Retinal pigment epithelial cell (primary cell): ENCODE results near the gene ZNF469.

GRCh38 chr16:87704763-87705334, 60.9 kb downstream of the KLHDC4 start:
- RRBS = 97% methylated on average over 2 of the region's 34 CpGs

- RRBS = no CpG with 5 or more reads among the region's 10 CpGs
These were observed 40.8 kb downstream of the KLHDC4 start for GRCh38 chr16:87725011-87725279.

DNA sequence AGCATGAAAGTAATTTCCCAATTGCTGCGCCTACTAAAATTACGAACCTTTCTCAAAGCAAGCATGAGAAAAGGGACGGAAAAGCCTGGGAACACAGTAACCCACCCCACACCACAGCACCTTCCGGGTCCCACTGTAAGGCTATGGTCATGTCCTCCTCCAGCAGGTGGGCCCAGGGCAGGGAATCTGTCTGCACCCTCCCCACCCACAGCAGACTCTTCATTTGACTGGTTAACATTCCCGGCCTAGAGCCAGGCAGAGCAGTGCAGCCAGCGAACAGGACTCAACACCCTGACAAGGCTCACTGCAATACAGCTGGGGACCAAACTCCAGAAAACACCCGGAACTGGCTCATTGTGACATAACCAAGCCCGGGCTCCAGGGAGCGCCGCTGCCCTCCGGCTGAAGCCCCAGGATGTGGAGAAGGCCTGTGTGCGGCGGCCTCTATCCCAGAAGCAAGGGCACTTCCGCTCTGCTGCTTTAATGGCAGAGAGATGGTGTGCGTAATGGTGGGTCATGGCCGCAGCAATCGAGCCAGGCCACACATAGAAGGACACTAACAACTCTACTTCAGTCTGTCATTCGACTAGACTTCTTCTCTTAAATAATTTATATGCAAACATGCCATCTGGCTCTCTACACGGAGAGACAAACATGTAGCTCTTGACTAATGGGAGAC, 18.2 kb downstream of the KLHDC4 start:
- RRBS = 89% methylated on average over 3 of the region's 19 CpGs

GRCh38 chr16:87827146-87827550, 42.2 kb downstream of the SLC7A5 start:
- RRBS = no CpG with 5 or more reads among the region's 14 CpGs

- RRBS = 21% methylated on average over 14 of the region's 44 CpGs
These were observed 23.2 kb downstream of the SLC7A5 start for GRCh38 chr16:87845796-87846872.

GRCh38 chr16:87850512-87851242, 18.6 kb downstream of the SLC7A5 start:
- RRBS = no CpG with 5 or more reads among the region's 13 CpGs

- RRBS = no CpG with 5 or more reads among the region's 20 CpGs
These were observed 10.0 kb downstream of the CA5A start for GRCh38 chr16:87926282-87926786.

DNA sequence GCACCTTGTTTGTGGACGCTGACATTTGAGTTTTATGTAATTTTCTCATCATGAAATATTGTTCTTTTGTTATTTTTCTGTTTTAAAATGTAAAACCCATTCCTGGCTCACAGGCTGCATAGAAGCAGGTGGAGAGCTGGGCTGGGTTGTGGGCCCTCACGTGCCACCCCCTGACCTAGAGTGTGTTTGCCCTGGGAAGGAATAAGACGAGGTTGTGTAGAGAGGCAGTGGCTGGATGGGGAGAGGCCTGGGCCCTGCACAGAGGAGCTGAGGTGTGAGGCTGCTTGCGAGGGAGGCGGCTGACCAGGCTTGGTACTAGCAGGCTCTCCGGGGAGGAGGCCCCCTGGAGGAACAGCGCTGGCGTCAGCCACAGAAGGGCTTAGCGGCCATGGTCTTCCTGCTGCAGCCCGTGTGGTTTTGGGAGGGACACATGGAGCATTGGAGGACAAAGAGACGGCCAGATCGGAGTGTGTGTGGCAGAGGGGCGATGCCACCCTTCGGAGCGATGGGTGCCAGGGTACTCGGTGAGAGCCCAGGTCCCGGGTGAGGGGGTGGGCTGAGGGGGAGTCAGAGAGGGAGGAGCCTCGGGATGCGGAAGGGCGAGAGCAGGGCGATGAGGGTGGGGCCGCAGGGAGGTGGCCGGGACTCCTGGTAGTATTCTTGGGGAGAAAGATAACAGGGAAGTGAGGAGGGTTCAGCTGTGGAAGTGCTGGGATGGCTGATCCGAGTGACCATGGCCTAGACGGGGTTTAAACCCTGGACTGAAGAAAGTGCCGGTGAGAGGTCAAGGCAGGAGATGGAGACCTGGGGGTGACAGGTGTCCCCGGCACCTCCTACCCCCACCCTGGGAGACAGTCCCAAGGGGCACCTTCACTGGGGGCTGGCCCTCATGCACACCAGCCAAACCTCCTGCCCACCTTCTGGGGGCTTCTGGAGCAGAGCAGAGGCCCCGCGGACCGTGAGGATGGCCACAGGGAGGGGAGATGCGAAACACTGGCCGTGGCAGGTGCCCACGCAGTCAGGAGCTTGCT, 8.3 kb downstream of the BANP start:
- RRBS = 93% methylated on average over 3 of the region's 33 CpGs

- RRBS = no CpG with 5 or more reads among the region's 43 CpGs
These were observed 76.1 kb downstream of the BANP start for GRCh38 chr16:88027173-88027862.

- RRBS = no CpG with 5 or more reads among the region's 38 CpGs
These were observed 118.2 kb downstream of the BANP start for GRCh38 chr16:88068981-88070355.

GRCh38 chr16:88100615-88101517, 149.6 kb downstream of the BANP start:
- RRBS = 3% methylated on average over 8 of the region's 45 CpGs

- RRBS = no CpG with 5 or more reads among the region's 8 CpGs
These were observed 144.1 kb upstream of the ZNF469 start for GRCh38 chr16:88238514-88239225.

DNA sequence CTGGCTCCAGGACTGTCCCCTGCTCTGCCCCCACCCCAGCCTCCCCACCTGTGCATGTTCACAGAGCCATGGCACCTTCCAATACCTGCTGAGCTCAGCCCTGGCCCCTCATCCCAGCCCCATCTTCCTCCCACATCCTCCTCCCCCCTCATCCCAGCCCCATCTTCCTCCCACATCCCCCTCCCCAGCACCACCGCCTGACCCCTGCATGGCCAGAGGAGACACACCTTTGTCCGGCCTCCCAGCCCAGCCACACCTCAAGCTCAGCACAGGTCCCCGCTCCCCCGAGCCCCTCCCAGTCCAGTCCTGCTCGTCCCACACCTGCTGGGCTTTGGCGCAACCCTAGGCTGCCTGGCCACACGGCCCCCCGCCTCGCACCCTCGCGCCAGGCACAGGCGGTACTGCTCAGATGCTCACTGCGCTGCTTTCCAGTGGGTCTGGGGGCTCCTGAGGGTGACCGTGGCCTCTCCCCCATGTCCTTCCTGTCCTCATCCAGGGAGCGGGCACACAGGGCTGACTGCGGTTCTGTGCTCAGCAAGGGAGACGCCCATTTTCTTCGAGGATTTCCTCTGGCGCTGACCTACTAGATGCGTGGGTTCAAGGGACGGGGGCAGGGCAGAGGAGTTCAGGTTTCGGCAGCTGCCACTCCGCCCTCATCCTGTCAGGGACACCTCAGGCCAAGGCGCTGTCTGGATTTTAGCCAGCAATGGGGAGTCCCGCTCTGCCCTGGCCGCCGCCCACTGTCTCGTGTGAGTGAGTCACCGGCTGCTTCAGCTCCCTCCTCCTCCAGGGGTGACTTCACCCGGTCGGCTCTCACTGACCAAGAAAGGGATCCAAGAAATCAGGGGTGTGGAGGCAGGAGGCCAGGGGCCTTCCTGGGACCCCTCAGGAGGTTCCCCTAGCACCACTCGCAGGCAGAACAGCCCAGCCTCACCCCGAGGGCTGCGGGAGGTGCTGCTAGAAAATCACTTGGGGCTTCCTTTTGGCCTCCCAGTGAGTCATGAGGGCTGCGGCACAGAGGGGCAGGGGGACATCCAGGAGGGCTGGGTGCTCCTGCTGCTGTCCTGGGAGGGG, 118.0 kb upstream of the ZNF469 start:
- RRBS = no CpG with 5 or more reads among the region's 35 CpGs

GRCh38 chr16:88333345-88333882, 49.3 kb upstream of the ZNF469 start:
- RRBS = no CpG with 5 or more reads among the region's 22 CpGs

- RRBS = under 1% methylated on average over 25 of the region's 59 CpGs
These were observed at the start of gene ZNF469 for GRCh38 chr16:88382726-88383271. ZNF469 (plus strand) TSS chr16:88382959.

GRCh38 chr16:88451527-88452454, 1.3 kb upstream of the ZFPM1 start:
- RRBS = 57% methylated on average over 3 of the region's 26 CpGs

DNA sequence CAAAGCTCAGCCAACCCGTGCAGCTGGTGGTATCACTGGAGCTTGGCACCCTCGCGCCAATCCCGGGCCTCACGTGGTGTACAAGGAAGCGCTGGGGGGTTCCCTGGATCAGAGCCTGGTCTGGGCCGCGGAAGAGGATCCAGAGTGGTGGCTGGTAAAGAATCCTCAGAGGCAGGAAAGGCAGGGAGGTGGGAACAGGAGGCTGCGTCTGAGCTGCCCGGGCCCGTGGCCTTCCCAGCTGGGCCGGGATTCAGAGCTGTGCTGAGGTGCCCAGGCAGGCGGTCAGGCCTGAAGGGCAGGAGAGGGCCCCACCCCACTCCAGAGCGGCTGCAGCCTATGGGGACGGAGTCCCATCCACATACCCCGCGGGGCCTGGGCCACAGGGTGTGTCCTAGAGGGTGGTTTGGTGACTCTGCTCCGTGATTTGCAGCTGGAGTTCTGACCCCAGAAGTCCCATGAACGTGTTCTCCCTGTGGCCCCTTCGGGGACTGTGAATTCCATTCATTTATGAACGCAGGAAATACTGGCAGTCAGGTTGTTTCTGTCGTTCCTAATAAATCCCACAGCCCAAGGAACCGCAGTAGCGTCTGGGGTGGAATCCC, 36.3 kb downstream of the ZFPM1 start:
- RRBS = no CpG with 5 or more reads among the region's 24 CpGs

DNA sequence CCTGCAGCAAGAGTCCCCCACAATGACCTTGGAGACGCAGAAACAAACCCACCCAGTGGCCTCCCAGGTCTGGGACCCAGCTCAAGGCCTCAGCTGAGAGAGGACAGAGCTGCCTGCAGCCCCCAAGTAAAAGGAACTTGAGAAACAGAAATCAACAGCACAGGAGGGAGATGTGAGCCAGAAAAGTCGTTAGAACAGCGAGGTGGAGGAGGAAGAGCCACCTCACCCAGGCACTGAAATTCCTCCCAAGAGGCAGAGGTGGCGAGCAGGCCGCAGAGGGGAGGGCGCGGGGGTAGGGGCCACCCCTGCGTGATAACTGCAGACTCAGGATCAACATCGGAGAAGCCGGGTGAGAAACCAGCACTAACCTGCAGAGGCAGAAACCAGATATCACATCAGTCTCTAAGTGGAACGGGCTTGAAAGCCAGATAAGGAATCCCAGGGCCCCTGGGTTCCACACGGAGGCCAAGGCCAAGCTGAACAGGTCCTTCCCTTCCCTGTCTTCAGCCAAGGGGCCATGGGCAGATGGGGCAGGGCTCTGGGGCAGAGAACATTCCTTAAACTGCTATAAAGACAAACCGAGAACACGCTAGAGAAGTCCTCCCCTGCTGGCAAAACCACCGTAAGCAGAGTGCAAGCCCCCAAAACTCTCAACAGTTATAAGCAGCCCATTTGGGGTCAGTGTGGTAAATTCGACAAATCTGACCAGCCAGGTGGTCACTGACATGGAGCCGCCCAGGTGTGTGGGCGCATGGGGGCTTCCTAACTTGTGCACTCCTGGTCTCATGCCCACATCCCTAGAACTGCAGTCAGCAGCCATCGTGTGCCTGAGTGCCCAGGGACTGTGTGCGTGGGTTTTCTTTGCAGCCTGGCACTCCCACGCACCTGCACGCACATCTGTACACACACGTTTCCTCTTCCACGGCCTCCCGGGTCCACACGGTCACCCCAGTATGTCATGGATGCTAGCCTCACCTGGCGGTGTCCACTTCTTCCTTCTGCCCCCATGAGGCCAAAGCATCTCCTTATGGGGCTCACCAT, 39.2 kb upstream of the ZC3H18 start:
- RRBS = no CpG with 5 or more reads among the region's 27 CpGs

- RRBS = 10% methylated on average over 6 of the region's 76 CpGs
These were observed 35.0 kb upstream of the ZC3H18 start for GRCh38 chr16:88534734-88535999.

- RRBS = no CpG with 5 or more reads among the region's 7 CpGs
These were observed 9.4 kb downstream of the ZC3H18 start for GRCh38 chr16:88579675-88579943.